ENCODE measurements around the gene GOLGA1.

DNA sequence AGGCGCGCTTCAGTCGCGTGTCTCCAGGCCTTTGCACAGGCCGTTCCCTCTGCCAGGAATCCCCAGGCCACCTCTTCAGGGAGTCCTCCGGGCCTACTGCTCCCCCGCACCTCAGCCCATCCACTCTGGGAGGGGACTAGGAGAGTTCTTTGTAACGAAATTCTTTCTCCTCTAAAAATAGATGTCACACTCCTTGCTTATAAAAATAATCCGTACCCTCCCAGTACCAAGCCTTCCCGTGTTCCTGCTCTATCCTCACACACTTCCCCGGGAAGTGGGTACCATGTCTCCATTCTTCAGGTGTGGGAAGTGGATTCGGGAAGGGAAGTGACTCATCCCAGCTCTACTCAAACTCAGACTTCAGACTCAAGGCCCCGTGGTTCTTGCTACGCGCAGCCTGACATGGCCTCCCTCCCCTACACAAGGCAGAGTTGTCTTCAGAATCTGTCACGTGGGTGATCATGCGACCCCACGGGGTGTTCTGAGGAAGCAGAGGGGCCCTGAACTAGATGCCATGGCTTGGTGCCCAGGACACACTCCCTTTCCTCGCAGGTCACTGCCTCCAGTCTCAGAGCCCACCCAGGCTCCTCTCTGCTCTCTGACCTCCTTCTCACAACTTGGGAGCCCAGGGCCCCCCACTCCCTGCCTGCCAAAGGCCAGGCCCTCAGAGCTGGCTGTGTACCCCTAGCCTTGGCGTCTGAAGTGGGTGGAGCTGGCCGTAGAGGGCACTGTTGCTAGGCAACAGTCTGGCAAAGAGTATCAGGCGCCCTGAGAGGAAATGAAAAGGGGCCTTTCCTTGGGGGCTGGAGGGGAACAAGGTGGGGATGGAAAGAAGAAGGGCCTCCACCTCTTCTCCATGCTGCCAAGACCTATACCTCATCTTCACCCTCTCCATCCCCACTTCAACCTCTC, 15.8 kb upstream of the CRB2 start:
- PRO-cap: no peak
- RAMPAGE, long total RNA, 2 experiments: no peak in any of the 2 experiments

DNA sequence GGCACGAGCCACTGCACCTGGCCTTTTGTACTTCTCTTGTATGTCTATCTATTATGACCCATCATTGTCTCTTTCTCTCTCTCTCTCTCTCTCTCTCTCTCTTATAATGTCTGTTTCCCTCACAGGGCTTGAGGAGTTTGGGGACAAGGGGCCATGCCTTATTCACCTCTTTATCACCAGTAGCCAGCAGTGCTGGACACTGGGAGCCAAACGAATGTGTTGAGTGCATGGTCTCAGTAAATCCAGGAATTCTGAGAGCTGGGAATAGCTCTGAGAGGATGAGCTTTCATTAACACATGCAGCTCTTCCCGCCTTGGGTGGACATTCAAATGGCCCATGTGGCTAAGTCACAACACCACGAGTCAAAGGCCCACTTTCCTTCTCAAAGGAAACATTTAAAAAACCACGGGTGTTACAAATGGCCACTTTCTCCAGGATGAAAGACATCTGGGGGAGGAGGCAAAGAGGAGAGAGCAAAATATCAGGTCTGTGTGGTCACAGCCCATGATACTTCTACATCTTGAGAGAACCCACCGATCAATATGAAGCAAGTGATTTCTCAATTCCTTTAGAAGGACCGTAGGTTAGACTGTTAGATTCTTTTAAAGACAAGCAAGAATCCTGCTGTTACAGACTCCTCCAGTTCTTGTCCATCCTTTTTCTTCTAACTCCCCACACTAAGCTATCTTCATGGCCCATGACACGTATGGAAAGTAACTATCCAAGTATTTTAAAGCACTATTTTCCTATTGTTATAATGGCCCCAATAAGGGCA, 139.3 kb downstream of the CRB2 start:
- PRO-cap: no peak
- RAMPAGE, long total RNA, 2 experiments: no peak in any of the 2 experiments

DNA sequence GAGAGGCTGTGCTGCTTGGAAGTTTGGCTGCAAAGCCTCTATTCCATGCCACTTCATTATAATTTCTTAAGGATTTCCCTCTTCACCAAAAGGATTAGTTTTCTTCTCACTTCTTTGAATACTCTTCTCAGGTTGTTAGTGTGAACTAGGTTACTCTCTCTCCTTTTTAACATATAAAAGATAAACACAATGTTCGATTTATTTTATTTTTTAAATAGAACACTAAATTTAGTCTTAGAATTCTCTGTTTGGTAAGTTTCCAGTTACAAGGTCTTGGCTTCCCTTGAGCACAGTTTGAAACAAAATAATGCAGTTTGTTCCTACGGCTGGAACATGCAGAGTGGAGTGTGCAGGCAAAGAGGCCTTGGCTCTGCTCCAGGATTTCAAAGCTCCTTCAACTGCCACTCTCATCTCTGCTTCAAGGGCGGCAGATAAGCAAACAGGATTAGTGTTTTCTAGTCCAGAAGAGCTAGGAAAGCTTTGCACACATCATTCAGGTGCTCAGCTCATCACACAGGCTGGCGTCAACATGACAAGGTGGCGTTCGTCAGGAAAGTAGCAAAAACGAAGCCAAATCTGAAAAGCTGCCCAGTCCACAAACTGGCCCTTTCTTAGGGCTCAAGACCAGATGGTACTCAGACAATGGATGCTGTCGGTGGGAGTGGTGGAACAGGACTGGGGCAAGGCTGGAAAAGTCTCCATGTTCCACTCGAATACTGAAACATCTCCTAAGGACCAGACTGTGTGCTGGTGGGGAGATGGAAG, 286.6 kb downstream of the CRB2 start:
- PRO-cap: no peak
- RAMPAGE, long total RNA, 2 experiments: no peak in any of the 2 experiments

GRCh38 chr9:123867957-123868265, 62.0 kb downstream of the DENND1A start:
- PRO-cap: no peak
- RAMPAGE, long total RNA, 2 experiments: no peak in any of the 2 experiments

GRCh38 chr9:124190721-124191173, 67.0 kb upstream of the NEK6 start:
- PRO-cap: unidirectional peak, plus-strand start at chr9:124191015
- RAMPAGE, long total RNA, 2 experiments: no peak in any of the 2 experiments

- PRO-cap: no peak
- RAMPAGE, long total RNA, 2 experiments: no peak in any of the 2 experiments
Measured at GRCh38 chr9:124217901-124218229, 39.9 kb upstream of the NEK6 start.

DNA sequence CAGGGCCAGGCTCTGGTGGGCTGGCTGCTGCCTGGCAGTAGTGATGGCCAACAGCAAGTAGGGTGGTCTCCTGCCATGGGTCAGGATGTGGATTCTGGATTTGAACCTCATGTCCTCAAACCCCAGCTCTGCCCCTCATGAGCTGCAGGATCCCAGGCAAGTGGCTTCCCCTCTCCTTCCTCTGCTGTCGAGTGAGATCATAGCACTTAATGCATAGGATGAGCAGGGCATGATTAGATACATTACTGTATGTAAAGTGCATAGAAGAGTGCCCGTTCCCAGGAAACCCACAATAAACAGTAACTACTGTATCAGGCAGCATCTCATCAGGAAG, 38.6 kb upstream of the NEK6 start:
- PRO-cap: no peak
- RAMPAGE, long total RNA, 2 experiments: no peak in any of the 2 experiments

DNA sequence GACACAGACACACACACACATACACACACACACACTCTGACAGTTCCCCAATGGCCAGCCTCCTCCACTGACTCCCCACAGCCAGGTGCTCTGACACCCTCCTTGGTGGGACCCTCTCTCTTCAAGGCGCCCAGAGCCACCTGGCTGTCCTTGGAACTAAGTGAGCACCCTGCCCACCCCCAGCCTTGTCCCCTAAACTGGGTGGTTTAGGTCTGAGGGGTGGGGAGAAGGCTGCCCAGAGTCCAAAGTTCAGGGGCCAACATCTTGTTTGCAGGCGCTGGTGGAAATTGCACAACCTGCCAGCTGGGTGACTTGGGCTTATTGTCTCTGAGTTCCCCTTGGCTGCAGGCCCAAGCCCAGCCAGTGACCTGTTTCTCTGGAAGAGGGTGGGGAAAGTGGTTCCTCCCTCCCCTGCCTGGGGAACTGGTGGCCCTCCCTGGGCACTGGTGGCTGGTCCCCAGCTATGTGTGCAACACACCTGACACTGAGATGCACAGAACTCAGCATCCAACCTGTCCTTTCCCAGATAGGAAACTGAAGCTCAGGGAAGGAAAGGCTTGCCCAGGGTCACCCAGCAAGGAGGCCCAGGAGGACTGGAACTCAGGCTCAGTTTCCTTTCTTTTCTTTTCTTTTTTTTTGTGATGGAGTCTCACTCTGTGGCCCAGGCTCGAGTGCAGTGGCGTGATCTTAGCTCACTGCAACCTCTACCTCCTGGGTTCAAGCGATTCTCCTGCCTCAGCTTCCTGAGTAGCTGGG, 34.3 kb upstream of the NEK6 start:
- PRO-cap: no peak
- RAMPAGE, long total RNA, 2 experiments: no peak in any of the 2 experiments

- PRO-cap: no peak
- RAMPAGE, long total RNA, 2 experiments: no peak in any of the 2 experiments
Measured at GRCh38 chr9:124242833-124243468, 14.8 kb upstream of the NEK6 start.

DNA sequence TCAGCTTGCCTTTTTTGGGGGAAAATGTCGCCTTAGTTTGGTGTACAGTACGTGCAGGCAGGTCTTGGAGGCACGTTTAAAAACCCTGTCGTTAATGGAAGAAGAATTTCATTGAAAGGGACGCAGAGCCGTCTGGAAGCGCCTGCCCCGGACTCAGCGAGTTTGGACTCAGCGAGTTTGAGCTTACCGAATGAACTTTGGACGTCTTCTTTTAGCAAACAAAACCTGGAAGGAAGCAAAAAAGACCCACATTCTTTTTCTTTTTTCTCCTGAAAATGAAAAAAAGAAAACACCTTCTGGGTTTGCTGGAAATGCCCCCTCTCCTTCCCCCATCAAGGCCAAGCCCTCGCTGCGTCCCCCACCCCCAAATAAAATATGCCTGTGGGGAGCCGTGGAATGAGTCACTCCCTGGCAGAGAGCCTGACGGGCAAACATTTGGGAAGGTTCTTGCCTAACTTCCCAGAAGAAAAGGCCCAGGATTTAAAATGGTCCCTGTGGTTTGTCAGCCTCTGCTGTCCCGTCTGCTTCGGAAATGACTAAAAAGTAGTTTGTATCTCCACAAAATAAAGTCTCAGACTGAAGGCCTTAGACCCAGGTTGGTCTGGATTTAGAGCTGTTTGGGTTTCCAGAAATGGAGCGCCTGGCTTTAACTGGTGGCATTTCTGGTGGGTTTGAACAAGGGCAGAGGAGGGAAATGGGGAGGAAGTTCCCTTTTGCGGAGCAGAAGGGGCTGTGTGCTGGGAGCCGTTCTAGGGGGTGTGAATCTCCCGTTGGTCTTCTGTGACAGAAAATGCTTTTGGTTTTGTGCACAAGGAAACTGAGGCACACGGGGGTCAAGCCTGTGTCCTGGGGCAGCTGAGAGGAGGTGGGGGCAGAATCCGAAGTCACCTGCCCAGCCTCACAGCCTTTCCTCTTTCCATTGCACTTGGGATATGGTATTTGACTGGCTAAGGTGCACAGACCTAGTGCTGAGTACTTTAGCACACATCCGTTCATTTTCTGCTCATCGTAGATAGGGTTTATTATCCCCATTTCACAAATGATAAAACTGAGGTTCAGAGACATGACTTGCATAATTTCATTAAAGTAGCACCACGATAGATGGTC, 1.9 kb downstream of the NEK6 start:
- PRO-cap: unidirectional peak, minus-strand start at position 170 of the sequence; bidirectional peak, plus-strand start at position 483 of the sequence, minus-strand start at position 375 of the sequence
- RAMPAGE, long total RNA, 2 experiments: no peak in any of the 2 experiments

GRCh38 chr9:124284271-124284768, 26.6 kb downstream of the NEK6 start:
- PRO-cap: no peak
- RAMPAGE, long total RNA, 2 experiments: no peak in any of the 2 experiments

DNA sequence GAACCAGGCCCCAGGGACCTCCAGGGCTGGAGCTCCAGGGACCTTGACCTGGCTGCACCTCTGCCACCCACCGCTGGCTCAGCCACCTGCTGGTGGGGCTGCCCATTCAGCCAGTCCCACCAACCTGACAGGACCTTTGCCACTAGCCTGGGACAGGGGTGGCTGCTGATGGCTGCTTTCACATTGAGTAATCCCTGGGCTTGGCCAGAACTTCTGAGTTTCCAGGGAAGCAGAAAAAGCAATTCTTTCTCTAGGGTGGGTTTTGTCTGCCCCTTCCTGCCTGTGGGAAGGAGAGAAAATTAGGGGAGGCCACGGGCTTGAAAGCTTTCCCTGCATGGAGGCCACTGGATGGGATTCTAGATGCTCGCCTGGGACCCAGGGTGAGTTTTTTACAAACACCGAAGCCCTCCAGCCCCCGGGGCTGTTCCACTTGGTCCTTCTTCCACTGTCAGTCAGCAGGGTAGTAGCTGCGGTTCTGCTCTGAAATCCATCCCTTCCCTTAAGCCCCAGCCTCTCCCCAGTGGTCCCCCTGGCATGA, 34.5 kb downstream of the NEK6 start:
- PRO-cap: no peak
- RAMPAGE, long total RNA, 2 experiments: no peak in any of the 2 experiments

GRCh38 chr9:124297327-124298036, 39.7 kb downstream of the NEK6 start:
- PRO-cap: no peak
- RAMPAGE, long total RNA, 2 experiments: no peak in any of the 2 experiments

DNA sequence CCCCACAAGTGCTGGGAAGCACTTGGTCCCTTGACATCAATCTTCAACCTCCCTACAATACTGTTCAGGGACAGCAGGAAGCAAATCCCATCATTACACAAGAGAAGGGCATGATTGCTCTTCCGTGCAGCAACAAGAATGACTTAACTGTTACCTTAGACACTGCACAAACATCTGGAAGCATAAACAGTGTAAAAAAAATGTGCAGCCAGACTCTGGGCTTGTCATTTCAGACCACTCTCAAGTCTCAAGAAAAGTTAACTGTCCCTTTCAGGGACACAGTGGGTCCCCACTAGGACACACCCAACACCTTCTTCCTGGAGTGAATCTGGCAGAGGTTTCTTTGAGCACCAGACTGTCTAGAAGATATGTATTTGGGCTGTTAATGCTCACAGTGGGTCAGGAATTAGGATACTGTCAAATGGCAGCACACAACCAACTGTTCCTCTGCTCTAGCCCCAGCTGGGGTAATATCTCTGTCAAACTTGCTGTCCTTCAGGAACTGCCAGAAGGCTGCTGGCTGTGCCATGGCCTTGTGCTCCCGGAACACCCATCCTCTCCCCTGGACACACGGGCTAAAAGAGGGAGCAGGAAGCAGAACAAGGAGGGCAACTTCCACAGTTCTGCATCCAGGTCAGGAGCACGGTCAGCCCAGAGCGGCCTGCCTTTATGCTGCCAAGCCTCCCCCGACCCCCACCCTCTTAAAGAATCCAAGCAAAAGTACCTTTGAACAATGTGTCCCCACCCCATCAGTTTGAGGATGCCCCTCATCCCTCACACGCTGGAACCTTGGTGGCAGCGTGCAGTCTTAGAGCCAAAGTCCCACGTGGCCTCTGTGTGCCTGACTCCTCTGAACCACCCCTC, 61.0 kb downstream of the PSMB7 start:
- PRO-cap: no peak
- RAMPAGE, long total RNA, 2 experiments: no peak in any of the 2 experiments

DNA sequence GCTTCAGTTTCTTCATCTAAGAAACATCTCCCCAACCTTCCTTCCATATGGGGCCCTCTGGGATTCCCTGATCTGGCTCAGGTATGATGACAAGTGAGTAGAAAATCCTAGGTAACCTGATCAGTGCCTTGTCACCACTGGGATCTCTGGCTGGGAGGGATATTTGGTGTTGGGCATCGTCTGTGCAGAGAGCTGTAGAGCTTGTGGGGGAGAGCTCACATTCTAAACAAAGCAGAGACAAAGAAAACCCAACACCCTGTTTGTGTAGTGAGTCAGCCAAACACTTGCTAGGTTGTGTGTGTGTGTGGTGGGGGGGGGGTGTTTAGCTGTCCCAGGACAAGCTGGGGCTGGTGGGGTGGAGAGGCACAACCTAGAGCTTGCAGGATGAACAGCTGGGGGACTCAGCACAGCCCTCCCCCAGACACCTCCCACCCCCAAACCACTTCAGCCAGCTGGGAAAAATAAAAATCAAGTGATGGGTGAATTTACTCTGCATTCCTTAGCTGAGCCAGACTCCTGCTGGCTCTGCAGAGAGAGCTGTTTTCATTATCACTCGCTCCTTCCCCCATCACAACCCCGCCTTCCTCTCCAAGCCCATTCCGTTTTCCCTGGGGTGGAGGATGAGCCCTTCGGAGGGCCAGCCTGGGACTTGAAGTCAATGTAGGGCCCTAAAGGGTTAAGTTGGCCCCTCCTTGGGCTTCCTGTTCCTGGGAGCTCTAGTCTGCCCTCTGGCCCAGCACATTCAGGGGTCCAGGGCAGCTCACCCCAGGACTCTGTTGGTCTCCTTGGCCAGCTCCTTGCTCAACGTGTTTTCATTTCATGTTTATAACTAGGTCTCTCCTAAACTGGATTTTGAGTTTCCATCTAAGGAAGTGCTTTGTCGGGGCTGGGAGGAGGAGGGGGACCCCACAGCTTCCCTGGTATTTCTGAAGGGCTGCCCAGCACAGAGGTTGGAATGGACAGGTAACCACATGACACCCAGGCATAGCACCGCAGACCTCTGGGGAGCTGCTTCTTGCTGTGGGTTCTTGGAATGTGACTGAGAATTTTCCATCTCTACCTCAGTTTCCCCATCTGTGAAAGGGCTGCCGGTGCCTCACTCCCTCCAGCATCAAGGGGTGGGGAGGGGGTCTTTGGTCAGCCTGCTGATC, 2.7 kb downstream of the OLFML2A start:
- PRO-cap: no peak
- RAMPAGE, long total RNA, 2 experiments: no peak in any of the 2 experiments

DNA sequence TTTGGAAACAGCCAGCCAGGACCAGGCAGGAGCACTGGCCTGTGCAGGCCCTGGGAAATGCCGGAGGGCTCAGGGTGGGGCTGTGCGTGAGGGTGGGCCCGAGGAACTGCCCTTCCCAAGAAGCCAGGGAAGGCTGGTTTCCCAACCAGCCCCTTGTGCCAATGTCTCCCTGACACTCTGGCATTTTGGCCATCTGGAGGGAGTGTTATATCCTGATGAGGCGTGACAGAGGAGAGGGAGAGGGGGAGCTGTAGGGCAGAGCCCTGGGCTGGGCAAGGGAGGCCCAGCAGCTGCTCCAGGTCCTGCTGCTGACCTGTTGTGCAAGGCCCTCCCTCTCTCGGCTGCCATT, 16.1 kb downstream of the OLFML2A start:
- PRO-cap: unidirectional peak, plus-strand start at position 266 of the sequence
- RAMPAGE, long total RNA, 2 experiments: no peak in any of the 2 experiments

DNA sequence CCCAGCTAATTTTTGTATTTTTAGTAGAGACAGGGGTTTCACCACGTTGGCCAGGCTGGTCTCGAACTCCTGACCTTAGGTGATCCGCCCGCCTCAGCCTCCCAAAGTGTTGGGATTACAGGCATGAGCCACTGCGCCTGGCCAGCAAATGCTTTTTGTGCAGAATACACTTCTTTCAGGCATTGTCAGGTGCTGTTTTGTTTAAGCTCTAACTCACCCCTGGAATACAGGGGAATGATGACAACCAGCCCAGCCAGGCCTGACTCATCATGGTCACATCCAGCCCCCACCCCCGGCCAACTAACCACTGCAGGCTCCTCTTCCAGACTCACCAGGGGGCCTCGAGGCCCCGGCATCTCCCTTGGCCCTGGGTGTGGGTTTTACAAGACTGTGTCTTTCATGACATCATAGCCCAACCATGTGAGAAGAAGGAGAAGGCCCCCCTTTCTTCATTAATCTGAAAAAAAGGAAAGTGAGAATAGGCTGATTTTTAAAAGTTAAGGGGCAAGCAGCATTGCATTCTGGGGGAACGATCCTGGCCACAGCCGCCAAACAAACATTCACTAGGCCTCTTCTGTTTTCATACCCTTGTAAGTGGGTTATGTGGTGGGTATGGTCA, 35.5 kb downstream of the OLFML2A start:
- PRO-cap: no peak
- RAMPAGE, long total RNA, 2 experiments: no peak in any of the 2 experiments

- PRO-cap: bidirectional peak, plus-strand start at chr9:124941148, minus-strand start at chr9:124940990; bidirectional peak, plus-strand start at chr9:124941547, minus-strand start at chr9:124941518
- RAMPAGE, long total RNA, 2 experiments: start-site peak on the minus strand in 2 of 2 experiments, at chr9:124940975-124941083 at its widest, 142 to 162 reads per replicate
Measured at GRCh38 chr9:124940884-124941699, at the start of gene GOLGA1. GOLGA1 (minus strand) TSS chr9:124941083.

DNA sequence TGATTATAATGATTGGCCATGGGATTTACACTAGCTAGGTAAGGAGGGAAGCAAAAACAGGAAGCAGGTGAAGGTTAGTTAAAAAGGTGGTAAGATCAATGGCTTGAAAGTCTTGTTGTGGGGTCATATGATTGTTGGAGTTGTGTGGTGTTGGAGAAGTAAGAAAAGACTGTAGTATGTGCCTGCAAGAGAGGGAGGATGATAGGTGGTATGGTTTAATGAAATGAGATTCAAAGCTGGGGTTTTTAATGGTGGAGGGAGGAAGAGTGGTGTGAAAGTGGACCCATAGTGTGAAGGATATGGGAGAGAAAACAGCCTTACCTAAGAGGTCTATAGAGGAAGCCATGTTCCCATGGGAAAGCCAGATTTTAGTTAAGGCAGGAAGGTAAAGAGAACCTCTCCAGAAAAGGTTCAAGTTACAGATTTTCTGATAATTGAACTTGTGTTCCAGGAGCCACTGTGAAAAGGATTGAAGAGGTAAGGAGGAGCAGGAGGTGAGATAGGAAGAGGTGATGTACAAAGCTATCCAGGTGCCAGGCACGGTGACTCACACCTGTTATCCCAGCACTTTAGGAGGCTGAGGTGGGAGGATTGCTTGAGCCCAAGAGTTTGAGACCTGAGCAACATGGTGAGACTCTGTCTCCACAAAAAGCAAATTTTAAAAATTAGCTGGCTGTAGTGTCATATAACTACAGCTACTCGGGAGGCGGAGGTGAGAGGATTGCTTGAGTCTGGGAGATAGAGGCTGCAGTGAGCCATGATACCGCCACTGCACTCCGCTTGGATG, 30.0 kb downstream of the GAPVD1 start:
- PRO-cap: no peak
- RAMPAGE, long total RNA, 2 experiments: no peak in any of the 2 experiments

- PRO-cap: no peak
- RAMPAGE, long total RNA, 2 experiments: no peak in any of the 2 experiments
Measured at GRCh38 chr9:125407607-125407949, 146.0 kb downstream of the GAPVD1 start.